ENCODE data around the genes OR11H12, TPPP2 and TOX4.

- RRBS = no CpG with 5 or more reads among the region's 3 CpGs
These were observed at the start of gene OR11H12 for GRCh38 chr14:18600866-18601246. Gene OR11H12, plus strand, starts transcription at chr14:18601117.

DNA sequence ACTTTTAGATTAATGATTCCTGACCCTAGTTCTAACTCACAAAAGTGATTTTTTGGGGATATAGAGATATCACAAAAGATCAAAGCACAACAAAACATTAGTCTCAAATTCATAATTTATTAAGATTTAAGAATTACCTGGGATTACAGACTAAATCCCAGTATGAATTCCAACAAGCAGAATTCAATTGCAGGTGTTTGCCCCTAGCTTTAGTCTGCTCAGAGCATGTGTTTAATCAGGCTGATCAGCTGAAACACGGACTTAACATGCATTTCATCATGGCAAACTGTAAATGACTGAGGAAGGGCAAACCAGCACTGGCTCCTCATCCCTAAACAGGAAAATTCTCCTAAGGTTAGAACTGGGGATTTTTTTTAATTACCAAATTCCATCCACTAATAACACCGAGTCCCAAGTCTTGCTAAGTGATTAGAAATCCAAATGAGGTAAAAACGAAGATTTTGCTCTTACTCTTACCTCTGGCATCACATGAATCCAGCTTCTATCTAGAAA is 6.8 kb downstream of the CCNB1IP1 start:
- RRBS = no CpG with 5 or more reads among the region's 3 CpGs

- RRBS = no CpG with 5 or more reads among the region's 8 CpGs
These were observed 5.0 kb upstream of the KLHL33 start for GRCh38 chr14:20440851-20441386.

DNA sequence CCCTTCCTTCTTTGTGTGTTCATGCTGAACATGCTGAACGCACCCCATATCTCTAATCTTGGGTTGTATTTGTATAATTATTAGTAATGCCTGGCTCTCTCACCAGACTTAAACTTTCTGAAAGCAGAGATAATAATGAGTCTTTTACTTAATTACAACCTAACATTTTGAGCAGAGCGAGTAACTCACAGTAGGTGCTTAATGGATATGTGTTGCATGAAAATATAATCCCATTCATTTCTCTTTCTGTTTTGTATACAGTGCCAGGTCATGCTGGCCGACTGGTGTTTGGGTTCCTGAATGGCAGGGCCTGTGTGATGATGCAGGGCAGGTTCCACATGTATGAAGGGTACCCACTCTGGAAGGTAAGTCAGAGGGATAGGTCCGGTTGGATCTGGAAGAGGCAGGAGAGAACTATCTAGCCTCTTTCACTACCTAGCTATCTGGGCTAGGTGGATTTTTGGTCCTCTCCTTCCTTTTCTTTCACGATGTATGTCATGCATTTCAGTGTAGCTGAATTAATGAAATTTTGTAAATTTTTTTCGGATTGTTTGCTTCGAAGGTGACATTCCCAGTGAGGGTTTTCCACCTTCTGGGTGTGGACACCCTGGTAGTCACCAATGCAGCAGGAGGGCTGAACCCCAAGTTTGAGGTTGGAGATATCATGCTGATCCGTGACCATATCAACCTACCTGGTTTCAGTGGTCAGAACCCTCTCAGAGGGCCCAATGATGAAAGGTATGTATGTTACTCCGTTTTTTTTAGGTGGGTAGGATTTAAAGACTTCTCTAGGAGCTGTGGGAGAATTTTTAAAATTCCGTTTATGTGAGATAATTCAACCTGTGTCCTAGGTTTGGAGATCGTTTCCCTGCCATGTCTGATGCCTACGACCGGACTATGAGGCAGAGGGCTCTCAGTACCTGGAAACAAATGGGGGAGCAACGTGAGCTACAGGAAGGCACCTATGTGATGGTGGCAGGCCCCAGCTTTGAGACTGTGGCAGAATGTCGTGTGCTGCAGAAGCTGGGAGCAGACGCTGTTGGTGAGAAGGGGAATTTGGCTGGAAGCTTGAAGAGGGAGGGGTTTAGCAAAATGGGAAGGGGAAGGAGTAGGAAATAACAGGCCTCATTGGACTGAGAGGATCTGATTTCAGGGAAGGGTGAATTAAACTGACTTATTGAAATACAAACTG is 5.4 kb downstream of the PNP start:
- RRBS = no CpG with 5 or more reads among the region's 16 CpGs

- RRBS = no CpG with 5 or more reads among the region's 19 CpGs
These were observed 18.6 kb downstream of the OR6S1 start for GRCh38 chr14:20622902-20623190.

DNA sequence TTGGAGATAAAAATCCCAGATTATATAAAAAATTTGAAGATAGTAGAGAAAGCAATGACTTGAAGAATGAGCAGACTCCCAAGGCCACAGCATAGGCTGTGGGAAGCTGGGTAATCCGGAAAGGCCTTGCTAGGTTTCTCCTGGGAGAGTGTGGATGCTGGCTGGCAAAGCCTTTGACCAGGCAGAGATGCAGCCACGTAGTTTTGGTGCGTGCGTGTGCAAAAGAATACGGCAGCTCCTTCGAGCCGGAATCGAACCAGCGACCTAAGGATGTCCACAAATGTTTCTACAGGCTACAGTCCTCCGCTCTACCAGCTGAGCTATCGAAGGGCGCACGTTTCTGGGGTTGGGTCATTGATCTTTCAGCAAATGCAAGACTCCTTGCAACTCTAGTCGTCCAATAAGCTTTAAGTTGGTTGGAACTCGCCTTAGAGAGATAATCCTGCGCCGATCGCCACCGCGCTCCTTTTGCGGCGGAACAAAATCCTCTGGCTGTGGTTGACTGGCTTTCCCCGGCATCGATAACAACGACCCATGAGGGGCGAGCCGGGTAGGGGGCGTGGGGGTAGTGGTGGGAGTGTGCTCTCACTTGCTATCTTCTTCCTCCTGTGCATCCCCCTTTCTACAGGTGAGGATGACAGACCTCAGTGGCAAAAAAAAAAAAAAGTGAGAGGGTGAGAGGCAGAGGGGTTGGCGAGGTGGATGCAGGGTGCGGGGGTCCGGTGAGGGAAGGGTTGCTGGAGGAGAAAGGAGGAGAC is 11.6 kb upstream of the OR6S1 start:
- RRBS = 20% methylated on average over 1 of the region's 31 CpGs

DNA sequence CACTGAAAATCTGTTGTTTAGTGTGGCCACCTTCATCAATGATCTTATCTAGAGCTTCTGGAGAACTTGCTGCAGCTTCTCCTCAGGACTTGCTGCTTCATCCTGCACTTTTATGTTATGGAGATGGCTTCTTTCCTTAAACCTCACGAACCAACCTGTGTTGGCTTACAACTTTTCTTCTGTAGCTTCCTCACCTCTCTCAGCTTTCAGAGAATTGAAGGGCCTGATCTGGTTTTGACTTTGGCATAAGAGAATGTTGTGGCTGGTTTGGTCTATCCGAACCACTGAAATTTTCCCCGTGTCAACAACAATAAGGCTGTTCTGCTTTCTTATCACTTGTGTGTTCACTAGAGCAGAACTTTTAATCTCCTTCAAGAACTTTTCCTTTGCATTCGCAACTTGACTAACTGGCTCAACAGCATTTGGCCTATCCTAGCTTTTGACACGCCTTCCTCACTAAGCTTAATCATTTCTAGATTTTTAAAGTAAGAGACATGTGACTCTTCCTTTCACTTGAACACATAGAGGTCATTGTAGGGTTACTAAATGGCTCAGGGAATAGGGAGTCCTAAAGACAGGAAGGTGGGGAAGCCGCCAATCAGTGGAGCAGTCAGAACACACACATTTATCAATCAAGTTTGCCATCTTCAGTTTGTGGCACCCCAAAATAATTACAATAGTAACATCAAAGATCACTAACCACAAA is 25.9 kb upstream of the EDDM3A start:
- RRBS = no CpG with 5 or more reads among the region's 6 CpGs

GRCh38 chr14:20758529-20759137 is 9.6 kb upstream of the EDDM3B start:
- RRBS = no CpG with 5 or more reads among the region's 5 CpGs

- RRBS = no CpG with 5 or more reads among the region's 18 CpGs
These were observed 17.8 kb upstream of the RNASE1 start for GRCh38 chr14:20820200-20821034.

- RRBS = 9% methylated on average over 2 of the region's 15 CpGs
These were observed 880 bp downstream of the NDRG2 start for GRCh38 chr14:21023848-21024514.

DNA sequence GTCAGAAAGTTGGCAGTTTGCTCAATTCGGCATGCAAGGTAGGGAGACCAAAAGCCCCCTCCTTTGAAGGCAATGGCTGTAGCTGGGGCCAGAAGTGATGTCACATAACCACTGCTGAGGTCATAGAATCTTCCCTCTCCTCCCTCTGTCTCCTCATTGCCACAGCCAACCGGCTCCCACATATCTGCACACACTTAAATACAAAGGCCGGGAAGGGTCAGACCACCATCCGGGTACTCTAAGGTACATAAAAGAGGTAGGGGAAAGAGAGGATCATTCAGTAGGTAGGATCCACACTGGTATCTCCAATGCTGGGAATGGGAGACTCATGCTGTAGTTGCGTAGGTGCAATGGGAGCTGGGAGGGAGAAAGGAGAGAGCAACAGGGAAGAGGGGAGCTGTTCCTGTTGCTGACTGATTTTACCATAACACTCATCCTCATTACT is at the start of gene TPPP2:
TPPP2 (plus strand) TSS at position 156 of the 445 bp plus-strand sequence.
- RRBS = 100% methylated on average over 1 of the region's 5 CpGs

- RRBS = 0% methylated on average over 3 of the region's 12 CpGs
These were observed 1.7 kb upstream of the ARHGEF40 start for GRCh38 chr14:21068462-21068786.

- RRBS = no CpG with 5 or more reads among the region's 7 CpGs
These were observed 4.2 kb downstream of the ZNF219 start for GRCh38 chr14:21093922-21094927.

GRCh38 chr14:21239833-21240487 is 29.3 kb downstream of the HNRNPC start:
- RRBS = no CpG with 5 or more reads among the region's 6 CpGs

GRCh38 chr14:21240899-21241428 is 28.3 kb downstream of the HNRNPC start:
- RRBS = no CpG with 5 or more reads among the region's 9 CpGs

DNA sequence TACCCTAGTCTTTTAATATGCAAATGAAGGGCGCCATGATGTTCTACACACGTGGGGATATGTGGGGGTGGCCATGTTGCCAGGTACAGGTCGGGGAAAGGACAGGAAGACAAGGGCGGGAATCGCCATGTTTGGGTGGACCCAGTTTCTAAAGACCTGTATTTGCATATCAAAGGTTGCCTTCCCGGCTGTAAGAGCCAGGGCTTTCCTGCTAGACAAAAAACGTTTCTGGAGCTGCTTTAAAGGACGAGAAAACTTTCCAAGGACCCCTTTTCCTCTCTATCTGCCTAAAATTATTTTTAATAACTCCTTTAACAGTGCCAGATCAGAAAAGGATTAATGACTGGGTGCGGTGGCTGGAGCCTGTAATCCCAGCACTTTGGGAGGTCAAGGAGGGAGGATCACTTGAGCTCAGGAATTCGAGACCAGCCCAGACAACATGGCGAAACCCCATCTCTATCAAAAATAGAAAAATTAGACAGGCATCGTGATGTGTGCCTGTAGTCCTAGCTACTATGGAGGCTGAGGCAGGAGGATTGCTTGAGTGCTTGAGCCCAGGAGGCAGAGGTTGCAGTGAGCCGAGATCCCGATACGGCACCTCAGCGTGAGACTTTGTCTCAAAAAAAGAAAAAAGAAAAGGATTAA is 29.1 kb downstream of the RPGRIP1 start:
- RRBS = no CpG with 5 or more reads among the region's 16 CpGs

GRCh38 chr14:21406706-21407262 is 23.0 kb upstream of the SUPT16H start:
- RRBS = no CpG with 5 or more reads among the region's 11 CpGs

DNA sequence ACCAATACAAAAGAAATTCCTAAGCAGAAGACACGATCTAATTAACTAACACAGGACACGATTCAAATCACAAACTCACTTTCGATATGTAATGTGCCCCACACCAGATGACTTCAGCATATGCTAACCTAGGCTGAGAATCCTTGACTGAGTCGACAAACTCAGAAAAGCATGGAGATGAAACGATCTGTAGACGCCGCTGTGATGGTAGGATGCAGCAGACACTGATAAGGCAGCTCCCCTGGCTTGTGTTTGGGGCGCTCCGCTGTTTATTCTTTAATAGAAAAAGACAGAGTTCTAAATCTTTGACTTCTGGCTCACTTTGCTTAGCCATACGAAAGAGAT is 1.1 kb downstream of the CHD8 start:
- RRBS = no CpG with 5 or more reads among the region's 10 CpGs

GRCh38 chr14:21477140-21478022 is at the start of gene TOX4:
Gene TOX4, plus strand, starts transcription at chr14:21477195.
- RRBS = no CpG with 5 or more reads among the region's 43 CpGs

- RRBS = no CpG with 5 or more reads among the region's 4 CpGs
These were observed 8.4 kb upstream of the SALL2 start for GRCh38 chr14:21534463-21534938.

Data from epithelial cell of esophagus (primary cell).